Cardiac ventricle fibroblast (primary cell): ENCODE data around the gene APOH.

DNA sequence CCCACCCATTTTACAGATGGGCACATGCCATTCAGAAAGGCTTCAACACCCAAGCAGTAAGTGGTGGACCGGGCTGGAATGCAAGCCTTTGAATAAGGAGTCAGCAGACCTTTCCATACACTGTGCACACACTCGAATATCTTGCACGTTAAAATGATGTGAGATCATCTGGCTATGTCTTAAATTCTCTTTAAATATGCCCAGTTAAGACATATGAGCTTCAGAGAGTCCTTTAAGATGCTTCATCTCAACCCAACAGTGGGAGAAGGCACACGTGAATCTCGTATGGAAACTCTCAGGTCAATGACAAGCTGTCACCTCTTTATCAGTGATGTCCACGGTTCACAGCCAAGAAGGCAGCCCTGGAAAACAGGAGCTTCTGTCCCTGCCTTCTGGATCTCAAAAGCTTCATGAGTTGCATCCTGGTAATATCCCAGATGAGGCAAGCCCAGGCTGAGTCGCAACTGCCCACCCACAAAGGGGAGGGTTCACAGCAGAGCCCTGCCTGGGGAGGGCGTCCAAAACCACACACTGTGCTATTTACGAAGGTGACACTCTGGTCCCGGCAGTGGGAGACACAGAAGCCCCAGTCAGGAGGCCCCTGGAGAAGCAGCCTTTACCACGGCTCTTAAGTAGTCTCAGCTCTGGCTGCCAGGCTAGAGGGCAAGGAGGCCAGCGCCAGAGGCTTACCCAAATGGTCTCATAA lies 5.6 kb downstream of the AXIN2 start:
- RAMPAGE, long total RNA: no peak

- RAMPAGE, long total RNA: no peak
Observed at GRCh38 chr17:66229168-66229965, at the start of gene APOH. Gene APOH, minus strand, starts transcription at chr17:66229415.

DNA sequence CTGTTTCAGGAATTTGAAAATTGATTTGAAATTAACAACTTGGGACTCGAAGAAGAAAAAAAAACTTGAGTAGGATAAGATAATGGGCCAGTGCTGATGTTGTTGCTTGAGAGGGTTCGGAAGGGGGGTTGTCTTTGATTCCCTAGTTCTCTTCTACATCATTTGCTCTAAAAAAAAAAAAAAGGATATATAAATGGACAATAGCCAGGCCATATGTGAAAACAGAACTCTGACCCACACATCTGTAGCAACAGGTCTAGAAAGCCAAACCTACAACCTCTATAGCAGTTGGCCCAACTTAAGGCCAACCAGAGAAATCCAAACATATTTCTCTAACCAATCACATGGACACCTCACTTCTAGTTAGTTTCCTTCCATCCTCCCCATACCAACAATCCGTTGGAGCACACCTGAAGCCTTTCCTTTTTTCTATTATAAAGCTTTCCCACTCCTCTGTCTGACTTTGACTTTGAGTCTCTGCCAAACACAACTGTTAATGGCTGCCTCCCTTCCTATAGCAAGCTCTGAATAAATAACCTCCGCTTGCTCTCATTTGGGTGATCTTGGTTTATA lies 928 bp upstream of the APOH start:
- RAMPAGE, long total RNA: no peak

DNA sequence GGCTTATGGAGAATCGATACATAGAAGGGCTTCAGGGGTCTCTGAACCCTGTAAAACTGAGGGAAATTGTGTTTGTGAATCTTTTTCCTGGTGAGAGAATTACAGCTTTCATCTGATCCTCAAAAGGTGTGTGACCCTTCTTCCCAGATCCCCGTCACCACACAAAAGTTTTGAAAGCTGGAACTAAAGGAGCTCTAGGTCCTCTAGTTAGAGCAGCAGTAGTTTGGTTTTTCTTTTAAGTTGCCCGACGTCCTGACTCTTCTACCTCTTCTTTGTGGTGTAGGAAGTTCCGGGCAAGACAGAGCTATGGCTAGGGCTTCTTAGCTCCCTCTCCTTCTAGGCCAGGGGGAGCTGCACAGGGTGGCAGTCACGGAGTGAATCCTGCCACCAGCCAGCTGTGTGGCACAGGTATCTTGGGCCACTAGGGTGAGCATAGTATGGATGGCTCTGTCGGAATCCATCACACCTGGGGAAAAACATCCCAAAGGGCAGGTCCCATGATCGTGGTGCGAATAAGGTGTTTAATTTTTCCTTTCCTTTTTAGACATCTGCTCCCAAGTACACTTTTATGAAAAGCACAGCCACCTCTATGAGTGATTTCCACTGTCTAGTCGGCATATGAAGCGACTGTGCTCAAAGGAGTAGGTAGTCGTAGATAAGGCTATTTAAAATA lies 1.9 kb downstream of the PRKCA start:
- RAMPAGE, long total RNA: no peak

GRCh38 chr17:66804187-66804762 lies 30.6 kb upstream of the CACNG5 start:
- RAMPAGE, long total RNA: no peak

GRCh38 chr17:67072766-67073890 lies 28.8 kb downstream of the CACNG1 start:
- RAMPAGE, long total RNA: no peak

GRCh38 chr17:67074268-67075412 lies 30.3 kb downstream of the CACNG1 start:
- RAMPAGE, long total RNA: no peak

GRCh38 chr17:67289444-67290116 lies 44.6 kb upstream of the HELZ start:
- RAMPAGE, long total RNA: no peak

GRCh38 chr17:67402208-67402563 lies 25.1 kb downstream of the PITPNC1 start:
- RAMPAGE, long total RNA: no peak

DNA sequence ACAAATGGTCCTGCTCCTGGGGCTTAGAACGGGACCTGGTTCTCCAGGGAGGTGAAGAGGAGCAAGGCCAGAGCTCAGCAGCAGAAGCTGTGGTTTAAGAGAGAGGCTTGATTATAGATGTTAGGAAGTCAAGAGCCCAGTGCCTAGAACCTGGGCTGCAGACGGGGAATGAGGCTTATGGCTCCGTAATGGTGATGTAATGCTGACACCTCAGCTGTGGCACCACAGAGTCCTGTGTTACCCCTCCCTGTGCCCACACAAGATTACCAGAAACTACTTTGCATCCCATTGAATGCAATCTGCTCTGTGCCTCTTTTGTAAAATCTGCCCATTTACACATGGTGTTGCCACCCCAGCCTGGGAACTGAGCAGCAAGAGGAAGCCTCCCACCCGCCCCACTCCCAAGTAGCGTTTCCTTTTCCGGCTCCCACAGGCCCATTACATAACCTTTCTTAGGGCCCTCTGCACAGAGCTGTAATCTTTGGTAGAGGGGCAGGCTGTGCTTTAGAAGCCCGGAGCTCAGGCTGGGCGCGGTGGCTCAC lies 57.0 kb downstream of the PITPNC1 start:
- RAMPAGE, long total RNA: no peak

DNA sequence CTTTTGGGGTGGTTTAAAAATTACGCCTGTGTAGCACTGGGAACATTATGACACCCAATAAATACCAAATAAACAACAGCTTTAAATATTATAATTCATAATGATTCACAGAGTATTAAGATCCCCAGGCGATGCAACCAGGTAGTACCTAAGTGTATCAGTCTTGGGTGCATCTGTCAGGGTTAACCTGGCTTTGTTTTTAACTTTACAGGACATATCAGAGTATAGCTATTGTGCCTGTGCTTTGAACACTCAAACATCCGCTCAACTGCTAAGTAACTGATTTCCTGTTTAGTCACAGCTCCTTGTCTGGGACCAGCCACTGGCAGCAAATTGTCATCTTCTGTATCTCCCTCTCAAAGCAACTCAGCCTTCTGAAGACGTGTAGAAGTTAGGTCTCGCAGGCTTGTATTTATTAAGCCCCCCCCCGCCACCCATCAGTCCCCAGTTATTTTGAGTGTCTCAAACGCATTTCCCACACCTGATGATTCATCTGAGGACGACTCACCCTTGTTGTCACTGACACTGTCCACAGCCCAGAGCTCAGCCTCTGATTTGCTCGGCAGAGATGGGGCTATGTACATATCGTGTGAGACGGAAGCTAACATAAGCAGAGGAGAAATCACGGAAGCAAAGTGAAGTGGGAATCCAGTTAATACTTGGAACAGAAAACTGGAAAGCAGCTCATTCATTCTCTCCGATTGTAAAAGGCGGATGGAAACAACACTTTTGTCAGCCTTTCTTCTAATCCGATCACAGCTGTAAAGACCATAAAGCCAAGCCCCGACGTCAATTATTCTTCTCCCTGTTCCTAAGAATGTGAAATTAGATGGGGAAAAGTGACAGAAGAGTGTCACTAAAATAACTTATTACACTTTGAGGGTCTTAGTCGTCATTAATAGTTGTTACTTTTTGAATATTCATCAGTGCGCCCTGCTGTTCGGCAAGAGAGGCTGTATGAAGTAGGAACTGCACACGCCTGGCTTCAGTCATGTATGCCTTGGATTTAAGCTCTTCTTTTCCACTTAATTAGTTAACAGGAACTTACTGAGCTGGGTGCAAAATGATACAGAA lies 64.1 kb downstream of the PITPNC1 start:
- RAMPAGE, long total RNA: no peak

DNA sequence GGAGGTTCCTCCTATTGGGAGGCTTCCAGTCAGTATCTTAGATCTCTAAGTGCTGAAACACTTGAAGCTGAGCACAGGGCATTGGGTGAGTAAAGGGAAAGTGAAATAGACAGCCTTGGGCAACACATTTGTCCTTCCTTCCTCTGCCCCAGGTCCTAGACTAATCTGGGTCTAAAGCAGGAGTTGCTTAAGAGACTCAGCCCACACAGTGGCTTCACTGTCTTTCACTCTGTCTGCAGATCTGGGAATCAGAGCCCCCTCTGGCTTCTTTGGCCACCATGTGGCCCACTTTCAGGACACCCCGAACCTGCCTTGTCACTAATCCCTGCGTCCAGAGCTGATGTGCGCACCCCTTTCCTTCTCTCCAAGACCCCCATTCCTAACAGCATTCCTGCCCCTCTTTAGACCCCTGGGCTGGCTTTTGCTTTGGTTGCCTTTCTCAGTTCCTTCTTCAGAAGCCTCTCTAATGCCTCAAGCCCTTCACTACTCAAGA lies 133.0 kb downstream of the PITPNC1 start:
- RAMPAGE, long total RNA: no peak

DNA sequence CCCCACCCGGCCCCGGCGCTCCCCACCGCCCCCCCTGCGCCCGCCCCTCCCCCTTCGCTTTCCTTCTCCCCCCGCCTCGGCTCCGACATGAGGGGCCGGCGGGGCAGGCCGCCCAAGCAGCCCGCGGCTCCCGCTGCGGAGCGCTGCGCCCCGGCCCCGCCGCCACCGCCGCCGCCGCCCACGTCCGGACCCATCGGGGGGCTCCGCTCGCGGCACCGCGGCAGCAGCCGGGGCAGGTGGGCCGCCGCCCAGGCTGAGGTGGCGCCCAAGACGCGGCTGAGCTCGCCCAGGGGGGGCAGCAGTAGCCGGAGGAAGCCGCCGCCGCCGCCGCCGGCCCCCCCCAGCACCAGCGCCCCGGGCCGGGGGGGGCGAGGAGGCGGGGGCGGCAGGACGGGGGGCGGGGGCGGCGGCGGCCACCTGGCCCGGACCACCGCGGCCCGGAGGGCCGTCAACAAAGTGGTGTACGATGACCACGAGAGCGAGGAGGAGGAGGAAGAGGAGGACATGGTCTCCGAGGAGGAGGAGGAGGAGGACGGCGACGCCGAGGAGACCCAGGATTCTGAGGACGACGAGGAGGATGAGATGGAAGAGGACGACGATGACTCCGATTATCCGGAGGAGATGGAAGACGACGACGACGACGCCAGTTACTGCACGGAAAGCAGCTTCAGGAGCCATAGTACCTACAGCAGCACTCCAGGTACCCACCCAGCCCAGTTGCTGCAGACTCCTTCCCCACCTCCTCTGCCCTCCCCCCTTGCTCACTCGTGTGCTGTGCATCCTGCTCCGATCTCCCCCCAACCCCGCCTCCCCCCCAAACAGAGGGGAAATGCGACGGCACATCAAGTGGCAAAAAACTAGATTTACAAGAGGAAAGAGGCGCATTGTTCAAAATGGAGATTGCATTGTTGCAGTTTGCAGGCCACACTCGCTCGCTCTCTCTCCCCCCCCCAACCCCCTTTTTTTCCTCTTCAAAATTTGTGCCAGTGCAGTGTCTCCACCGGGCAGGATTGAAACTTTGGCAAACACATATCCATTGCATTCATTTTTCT lies 661 bp downstream of the BPTF start:
- RAMPAGE, long total RNA: no peak

- RAMPAGE, long total RNA: no peak
Observed at GRCh38 chr17:67909286-67909784, 84.0 kb downstream of the BPTF start.

DNA sequence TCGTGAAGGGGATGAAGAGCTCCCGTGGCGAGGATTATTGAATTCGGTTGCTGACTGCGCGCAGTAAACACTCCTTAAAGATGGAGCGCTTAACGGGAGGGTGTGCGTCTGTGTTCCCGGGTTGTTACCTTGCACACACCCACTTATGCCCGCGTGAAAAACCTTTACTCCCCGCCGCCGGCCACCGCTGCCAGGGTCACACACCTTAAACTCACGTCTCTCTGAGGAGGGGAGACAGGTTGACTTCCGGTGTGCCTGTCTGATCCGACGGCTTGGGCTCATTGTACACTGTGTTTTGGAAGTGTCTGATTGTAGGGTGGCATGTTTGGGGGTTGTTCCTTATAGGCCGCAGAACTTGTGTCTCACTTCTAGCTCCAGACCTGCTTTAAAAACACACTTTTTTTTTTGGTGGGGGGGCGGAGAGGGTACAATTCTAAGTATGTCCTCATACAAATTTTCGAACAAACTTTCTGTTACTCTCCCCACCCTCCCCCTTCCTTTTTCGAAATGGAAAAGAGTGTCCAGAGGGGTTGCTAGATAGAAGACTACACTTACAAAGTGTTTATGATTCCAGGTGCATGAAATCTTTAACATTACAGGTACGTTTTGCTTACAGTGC lies 66.9 kb downstream of the KPNA2 start:
- RAMPAGE, long total RNA: no peak

GRCh38 chr17:68123330-68124039 lies 88.0 kb downstream of the KPNA2 start:
- RAMPAGE, long total RNA: no peak

GRCh38 chr17:68296498-68297277 lies 5.4 kb downstream of the ARSG start:
- RAMPAGE, long total RNA: no peak

DNA sequence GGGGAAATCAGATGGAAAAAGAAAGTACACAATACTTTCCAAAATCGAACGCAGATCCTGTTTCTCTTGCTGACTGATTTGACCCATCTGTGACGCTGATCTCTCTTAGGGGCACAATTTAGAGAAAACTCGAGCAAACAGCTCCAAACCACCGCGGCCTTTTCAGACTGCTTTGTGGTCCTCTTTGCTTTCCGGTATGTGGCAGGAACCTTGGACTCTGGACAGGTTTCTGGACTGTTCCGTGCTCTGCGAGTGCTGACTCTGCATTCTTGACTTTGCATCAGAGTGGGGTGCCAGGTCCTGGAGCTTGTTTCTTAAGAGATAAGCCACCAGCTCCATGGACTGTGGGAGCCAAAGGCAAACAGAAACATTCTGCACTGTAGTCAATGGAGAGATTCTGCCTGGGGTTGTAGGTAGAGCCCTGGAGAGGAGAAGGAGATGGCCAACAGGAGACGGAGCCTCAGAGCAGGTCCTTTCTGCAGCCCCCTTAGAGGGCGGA lies 65.7 kb downstream of the WIPI1 start:
- RAMPAGE, long total RNA: no peak

DNA sequence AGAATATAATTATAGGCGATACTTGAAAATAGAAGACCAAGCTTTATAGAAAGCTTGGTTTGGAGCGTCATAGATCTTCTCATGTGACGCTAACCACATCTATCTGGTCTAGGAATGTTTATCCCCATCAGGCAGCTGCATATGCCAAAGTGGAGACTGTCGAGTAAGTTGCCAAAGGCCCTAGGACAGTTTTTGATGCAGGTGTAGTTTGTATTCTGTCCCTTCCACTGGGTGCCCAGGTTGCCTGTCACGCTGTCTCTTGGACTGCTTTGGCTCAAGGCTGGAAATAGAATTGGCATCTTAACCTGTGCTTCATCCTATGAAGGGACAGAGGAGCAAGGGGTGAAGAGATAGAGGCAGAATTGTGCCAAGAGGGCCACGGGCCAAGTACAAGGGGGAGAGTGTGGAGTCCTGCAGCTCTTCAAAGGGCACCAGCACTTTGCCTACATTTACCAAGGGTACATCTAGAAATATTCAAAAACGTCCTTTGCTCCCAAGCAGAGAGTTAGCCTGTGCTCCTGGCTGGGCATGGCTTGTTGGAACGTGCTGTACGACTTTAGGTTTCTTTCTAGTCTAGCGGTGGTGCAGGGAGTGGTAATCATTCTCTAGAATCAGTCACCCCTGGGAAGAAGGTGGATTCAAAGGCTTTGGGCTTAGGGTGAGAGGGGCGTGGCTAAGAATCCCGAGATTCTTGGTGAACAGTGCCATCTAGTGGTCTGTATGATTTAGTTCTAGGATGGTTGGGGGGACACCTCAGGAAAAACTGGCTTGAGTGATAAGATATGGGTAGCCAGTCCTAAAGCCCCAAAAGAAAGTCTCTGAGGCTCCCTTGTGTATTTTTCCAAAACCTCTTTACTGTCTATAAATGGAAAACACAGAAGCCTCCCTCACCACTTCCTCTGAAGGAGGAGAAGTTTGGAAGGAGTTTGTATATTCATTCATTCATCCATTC lies 5.4 kb upstream of the WIPI1 start:
- RAMPAGE, long total RNA: no peak

DNA sequence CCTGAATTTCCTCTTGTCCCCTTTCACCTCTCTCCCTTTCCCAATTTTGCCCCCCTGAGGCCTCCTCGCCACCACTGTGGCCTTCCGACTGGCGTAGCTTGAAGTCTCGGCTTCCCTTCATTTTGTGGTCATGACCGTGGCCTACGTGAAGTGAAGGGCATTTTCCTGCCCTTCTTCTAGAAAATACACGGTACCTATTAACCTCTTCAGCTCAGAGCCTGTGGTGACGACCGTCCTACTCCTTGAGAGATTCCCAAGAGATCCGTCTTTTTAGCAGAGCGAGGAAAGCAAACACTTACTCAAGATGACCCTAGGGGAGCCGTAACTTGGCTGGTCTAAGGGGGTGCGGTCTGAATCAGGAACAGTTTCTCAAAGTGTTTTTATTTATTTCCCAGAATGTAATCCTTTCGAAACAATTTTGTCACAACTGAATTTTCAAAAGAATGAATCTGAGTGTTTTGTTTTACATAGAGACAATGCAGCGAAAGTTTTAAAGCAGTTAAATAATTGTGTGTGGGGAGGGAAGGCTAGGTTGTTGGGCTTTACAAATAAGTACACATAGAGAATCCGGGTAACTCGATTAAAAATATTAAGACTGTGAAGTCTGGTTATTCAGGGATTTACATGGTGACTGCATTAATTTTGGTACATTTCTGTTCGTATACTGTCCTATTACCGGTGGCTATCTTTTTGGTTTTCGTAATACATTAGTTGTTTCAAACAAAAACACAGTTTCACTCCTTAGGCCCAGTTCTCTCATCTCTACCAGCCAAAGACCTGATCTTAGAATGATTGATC lies 1.1 kb downstream of the PRKAR1A start:
- RAMPAGE, long total RNA: no peak